Measurements from ENCODE around the gene PKP4.

DNA sequence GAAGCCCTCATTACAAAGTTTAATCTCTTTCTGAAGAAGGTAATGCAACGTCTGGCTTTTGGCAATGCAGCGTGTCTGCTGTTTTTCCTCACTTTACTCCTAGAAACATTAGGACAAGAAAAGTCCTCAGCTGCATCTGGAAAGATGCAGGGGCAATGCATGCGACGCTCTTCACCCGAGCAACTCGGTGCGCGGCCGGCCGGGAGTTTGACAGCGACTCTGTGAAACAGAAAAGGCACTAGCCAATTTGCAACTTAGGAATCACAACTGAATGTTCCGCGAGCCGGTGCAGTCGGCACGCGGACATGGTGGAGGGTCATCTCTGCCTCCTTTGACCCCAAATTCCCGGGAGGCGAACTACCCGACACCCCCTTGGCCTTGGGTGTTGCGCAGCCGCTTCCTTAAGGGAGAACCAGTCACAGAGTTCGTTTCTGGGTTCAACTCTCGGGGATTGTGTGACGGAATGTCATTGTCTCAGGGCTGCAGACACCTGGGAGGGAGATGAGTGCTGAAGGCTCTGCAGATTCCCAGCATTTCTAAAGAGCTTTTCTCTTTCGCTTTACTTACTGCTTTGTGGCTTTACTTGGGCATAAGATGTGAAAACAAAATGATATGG lies 9.8 kb downstream of the NR4A2 start:
- PRO-cap = no peak

DNA sequence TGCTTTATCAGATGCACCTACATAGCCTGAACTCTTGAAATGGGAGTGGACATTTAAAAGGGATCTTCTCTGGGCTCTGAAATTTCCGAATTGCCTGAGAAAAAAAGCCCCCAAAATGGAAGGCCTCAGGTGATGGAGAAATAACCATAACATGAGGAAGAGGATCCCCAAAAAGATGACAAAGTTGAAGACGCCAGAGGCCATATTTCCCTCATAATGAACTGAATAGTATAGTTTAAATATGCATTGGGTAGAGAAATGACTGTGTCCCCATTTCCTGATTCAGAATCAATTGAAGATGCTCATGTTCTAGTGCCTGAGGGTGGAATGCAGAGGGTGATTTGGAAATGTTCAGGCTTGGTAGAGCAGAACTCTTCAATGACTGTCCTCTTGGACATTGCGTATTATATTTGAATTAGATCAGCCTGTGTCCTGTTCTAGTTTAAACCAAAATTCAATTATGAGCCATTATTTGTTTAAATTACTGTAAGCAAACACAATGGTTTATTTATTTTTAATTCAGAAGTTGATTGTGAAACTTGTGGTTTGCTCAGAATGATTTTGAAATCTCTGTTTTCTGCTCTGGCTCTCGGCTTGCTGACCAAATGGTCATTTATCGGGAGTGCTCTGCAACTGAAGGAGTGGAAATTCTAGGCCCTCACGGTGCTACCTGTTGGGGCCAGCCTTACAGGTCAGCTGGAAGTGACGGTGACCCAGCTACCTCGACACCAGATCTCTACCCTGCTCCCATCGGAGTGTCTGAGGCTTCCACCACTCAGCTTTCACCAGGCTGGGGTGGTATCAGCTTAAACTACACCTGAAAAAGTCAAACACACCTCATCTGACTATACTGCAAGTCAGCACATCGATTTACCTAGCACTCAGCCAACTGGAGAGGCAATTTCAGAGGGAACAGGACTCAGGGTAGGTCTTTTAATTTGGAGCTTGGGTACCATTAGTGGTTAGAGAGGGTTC lies 37.0 kb upstream of the GPD2 start:
- PRO-cap = no peak

GRCh38 chr2:156543003-156543656 lies 107.0 kb downstream of the GPD2 start:
- PRO-cap = no peak

GRCh38 chr2:157250864-157251106 lies 6.7 kb upstream of the GALNT5 start:
- PRO-cap = no peak

GRCh38 chr2:157298427-157299122 lies 27.0 kb downstream of the ERMN start:
- PRO-cap = no peak

DNA sequence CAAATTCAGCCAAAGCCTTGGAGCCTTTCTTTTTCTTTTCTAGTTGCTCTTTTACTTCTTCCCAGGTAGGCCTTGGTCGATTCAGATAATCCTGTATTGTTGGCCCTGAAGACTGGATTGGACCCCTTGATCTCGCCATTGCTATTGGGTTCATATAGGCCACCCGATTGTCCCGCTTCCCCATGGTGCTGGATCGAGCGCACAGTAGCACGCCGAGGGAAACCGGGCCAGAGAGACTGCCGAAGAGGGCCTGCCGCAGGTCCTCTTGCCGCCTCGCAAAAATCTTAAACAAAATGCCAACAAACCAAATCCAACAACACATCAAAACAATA lies 54.6 kb upstream of the ERMN start:
- PRO-cap = no peak

- PRO-cap = no peak
These were observed 50.3 kb downstream of the ACVR1 start for GRCh38 chr2:157825776-157826230.

GRCh38 chr2:157836548-157836817 lies 39.6 kb downstream of the ACVR1 start:
- PRO-cap = no peak

- PRO-cap = bidirectional peak, plus-strand start at chr2:157838688, minus-strand start at chr2:157838630
These were observed 37.6 kb downstream of the ACVR1 start for GRCh38 chr2:157838494-157839049.

- PRO-cap = bidirectional peak, plus-strand start at chr2:158456973, minus-strand start at chr2:158456687
These were observed at the start of gene PKP4 for GRCh38 chr2:158456515-158457240. Gene PKP4 (plus strand): TSS chr2:158456952.

DNA sequence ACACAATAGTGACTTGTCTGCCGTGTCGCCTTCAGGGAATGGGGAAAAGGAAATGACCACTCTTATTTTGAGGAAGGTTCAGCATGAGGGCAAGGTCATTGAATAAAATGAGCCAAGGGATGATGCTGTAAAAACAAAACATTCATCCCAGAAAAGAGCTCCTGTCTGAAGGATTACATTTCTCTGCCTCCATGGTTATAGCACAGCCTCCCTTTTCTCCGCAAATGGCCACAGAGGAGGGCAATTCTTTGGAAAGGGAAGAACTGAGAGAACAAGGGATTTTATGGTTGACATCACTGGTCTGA lies 78.8 kb upstream of the DAPL1 start:
- PRO-cap = no peak

DNA sequence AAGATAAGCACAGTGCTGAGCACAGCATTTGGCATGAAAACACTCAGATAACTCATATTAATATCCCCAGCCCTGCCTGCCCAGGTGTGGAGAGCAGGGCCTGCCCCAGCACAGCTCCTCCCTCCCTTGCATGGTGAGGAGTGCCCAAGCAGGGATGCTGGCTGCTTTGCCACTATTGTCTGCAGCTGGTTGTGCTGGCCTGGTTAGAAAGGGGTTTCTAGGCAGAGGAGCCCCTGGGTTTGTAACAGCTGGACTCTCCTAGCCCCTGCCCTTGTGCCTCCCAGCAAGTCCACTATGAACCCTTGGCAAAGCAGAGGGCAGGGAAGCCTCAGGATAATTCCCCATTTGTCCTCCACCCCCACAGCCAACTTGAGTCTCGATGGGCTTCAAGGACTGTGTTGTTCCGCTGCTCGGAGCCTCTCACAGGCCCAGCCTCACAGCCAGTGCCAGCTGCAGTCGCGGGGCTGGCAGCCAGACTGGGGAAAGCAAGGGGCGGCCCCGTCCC lies 72.1 kb upstream of the DAPL1 start:
- PRO-cap = no peak

DNA sequence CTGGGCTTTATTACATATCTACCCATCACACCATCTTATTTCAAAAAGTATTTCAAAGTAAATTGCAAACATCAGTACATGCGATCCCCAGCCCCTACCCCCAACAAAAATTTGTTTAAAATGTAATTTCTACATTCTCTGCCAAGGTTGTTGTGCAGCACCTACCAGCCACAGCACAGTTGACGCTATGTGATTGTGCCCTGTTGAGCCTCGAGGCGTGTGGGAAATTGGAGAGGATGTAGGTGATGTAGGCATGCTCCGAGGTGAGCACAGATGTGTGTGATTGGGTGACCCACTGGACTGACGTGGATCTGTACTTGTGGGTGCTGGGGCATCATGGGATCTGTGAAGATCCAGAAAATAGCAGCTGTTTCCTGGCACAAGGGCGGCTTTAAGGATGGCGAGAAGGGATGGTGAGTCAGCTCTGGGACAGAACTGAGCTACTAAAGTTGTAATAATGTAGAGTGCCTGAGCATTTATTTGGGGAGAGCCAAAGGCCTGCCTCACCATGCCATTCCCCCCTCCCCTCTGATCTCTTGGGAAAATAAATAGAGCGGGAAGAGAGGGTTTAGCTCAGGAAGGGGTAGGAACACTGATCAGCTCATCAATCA lies 30.0 kb downstream of the TANC1 start:
- PRO-cap = no peak

DNA sequence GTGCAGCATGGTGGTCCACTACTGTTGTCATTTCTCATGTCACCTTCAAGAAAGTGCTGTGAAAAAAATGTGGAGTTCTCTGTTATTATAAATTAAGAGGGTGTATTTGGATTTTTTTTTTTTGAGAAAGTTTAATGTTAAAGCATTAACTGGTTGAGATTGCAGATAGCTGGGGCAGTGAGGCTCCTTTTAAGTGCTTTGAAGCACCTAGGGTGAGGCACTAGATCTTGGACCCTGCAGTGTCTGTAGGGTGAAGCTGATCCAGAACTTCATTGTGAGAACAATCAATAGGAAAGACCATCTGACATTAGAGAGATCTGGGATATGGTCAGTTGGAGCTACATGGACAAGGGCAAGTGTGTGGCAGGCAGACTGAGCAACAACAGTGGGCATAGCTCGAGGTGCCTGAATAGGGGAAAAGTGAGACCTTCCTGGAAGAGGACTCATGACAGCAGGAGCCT lies 117.7 kb downstream of the TANC1 start:
- PRO-cap = no peak

DNA sequence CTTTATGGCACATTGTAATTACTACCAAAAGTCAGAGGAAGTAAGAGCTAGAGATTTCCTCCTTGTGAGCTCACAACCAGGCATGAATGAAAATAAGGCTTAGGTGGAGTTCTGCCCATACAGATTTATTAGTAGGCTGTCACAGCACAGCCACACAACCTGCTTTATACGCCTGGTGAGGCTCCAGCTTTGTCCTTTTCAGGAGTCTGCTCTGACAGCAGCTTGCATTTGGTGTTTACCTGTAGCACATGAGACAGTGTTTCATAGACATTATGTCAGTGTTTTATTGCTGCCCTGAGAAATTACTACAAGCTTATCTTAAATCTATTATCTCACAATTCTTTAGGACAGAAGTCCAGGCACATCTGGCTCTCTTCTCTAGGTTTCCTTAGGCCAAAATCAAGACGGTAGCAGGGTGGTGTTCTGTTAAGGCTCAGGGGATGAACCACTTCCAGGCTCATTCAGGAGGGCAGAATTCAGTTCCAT lies 156.7 kb downstream of the TANC1 start:
- PRO-cap = no peak

- PRO-cap = no peak
These were observed 98.5 kb upstream of the WDSUB1 start for GRCh38 chr2:159385014-159385404.

GRCh38 chr2:159432639-159433361 lies 146.3 kb upstream of the WDSUB1 start:
- PRO-cap = no peak

- PRO-cap = unidirectional peak, plus-strand start at chr2:159516310
These were observed 100.2 kb downstream of the BAZ2B start for GRCh38 chr2:159515999-159516776.

GRCh38 chr2:159755058-159755633 lies 42.8 kb downstream of the MARCHF7 start:
- PRO-cap = no peak

DNA sequence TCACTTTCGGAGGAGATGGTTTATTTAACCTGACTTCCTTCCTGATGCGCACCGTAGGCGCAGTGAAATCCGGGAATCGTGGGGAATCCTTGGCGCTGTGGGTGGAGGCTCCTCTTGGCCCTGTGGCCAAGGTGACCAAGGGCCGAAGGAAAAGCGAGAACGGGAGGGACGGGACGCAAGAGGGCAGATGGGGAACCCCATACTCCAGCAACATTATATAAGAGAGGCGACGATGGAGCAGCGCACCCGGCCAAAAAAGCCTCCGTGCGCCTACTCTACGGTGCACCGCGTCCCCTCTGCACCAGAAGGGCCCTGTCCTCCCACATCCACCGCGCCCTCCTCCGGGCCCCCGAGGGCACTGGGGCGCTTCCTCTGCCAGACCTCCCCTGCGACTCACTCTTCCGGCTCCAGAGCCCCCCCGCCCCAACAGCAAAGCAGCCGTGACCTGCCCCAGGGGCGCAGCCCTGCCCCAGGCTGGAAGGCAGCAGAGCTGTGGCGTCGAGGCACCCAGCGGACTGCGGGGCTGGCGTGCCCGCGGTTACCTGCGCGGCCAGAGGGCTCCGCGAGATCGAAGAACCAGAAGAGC lies 416 bp downstream of the LY75 start:
- PRO-cap = no peak

All from osteocyte (in vitro differentiated cells).